Subcutaneous preadipocyte (primary cell): Measurements from ENCODE around the genes ZNF33B and RASSF4.

DNA sequence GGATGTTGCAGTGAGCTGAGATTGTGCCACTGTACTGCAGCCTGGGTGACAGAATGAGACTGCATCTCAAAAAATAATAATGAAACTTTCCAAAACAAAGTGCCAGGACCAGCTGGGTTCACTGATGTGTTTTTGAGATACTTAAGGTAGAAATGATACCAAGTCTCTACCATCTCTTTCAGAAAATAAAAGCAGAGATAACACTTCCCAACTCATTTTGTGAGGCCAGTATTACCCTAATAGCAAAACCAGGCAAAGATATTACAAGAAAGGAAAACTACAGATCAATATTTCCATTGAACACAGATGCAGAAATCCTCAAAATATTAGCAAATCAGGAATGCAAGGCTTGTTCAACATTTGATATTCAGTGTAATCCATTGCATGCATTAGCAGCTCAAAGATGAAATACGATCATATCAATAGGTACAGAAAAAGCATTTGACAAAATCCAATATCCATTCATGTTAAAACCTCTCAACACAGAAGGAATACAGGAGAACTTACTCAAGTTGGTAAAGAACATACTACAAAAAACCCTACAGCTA, 35.4 kb upstream of the ZNF37A start:
- CAGE, long polyA plus RNA = no peak

GRCh38 chr10:42431559-42431868, 206.9 kb downstream of the ZNF33B start:
- CAGE, long polyA plus RNA = no peak

- CAGE, long polyA plus RNA = no peak
These were observed at the start of gene ZNF33B for GRCh38 chr10:42637788-42638878. Gene ZNF33B, minus strand, starts transcription at chr10:42638570.

- CAGE, long polyA plus RNA = no peak
These were observed 29.6 kb upstream of the BMS1 start for GRCh38 chr10:42752877-42753520.

GRCh38 chr10:42989213-42989499, 87.7 kb upstream of the RET start:
- CAGE, long polyA plus RNA = no peak

DNA sequence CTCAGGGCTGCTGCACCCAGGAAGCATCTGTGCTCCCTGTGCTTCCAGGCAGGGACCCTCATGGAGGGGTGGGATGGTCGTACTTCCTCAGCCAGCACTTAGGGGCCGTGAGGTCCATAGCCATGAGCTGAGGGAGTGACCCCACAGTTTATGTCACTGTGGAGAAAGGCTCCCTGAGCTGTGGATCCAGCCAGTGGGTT, 78.5 kb upstream of the RET start:
- CAGE, long polyA plus RNA = no peak

DNA sequence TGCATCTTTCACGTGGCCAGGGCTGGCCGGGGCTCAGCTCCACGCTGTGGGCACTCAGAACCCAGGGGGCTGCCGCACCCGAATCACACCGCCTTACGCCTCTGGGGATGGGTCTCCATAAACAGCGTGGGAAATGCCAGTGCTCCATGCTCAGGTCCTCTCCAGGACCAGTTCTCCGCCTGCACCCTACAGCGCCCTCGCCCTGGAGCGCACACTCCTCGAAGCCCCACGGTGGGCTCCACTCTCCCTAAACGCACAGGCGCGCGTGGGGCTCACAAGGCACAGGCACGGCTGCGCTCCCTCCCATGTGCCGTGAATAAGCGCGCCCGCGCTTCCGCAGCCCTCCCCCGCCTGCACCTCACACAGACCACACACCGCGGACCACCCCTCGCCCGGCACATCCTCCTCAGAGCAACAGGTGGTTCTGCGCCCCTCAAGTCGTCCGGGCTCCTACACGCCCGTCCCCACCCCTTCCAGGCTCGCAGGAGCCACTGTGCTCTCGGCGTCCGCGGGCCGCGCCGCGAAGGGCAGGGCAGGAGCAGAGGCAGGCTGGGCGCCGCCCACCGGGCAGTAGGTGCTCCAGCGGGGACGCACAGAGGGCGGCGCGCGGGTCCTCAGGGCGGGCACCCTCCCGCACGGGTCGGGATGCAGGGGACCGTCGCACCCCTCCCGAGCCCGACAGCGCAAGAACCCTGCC, 37.8 kb downstream of the RASGEF1A start:
- CAGE, long polyA plus RNA = no peak

GRCh38 chr10:43304509-43305338, 37.9 kb upstream of the RASGEF1A start:
- CAGE, long polyA plus RNA = no peak

GRCh38 chr10:43318104-43318733, 51.4 kb upstream of the RASGEF1A start:
- CAGE, long polyA plus RNA = no peak

DNA sequence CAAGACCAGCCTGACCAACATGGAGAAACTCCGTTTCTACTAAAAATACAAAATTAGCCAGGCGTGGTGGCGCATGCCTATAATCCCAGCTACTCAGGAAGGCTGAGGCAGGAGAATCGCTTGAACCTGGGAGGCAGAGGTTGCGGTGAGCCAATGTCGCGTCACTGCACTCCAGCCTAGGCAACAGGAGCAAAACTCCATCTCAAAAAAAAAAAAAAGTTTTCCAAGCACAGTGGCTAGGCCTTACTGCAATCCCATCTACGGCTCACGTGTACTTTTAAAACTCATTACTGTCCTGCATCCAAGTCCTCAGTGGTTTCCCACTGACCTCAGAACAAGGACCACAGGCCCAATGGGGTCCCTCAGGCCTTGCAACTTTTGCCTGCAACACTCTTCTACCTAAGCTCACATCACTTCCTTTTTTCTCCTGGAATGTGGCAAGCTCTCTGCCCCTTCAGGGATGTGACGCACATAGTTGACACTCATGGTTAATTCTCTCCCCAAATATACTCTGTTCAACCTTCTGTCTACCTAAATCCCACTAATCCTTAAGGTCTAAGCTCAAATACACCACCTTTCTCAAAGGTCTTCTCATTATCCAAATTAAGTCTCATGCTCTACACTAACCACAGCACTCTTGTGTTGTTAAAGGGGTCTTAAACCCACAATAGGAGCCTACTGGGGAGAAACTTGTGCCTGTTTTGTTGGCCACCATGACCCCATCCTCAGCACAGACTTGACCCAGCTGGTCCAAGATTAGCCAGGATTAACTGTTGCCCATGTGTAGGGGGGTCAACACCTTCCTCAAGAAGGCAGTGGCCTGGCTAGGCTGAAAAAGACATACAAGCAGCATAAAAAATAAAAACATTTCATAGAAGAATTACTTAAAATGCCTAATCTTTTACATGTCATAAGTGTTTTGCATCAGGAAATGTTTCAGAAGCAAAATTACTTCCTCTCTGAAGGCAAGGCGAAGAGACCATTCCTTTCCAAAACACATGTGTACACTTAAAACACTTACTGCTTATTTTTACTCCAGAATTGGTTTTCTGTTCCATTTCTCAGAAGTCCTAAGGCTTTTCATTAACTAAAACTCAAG, 15.2 kb downstream of the HNRNPF start:
- CAGE, long polyA plus RNA = no peak

DNA sequence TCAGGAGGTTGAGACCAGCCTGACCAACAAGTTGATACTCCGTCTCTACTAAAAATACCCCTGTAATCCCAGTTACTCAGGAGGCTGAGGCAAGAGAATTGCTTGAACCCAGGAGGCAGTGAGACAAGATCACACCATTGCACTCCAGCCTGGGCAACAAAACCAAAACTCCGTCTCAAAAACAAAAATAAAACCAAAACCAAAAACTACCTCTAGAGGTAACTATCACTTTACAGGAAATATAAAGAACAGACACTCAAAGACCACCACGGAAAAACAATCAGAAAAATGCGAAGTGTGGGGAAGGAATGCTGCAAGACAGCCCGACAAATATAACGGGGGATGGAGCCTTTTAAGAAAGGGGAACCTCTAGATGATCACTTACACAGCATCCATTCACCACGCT, 4.3 kb downstream of the HNRNPF start:
- CAGE, long polyA plus RNA = no peak

GRCh38 chr10:43408037-43408661, 837 bp downstream of the HNRNPF start:
- CAGE, long polyA plus RNA = no peak

DNA sequence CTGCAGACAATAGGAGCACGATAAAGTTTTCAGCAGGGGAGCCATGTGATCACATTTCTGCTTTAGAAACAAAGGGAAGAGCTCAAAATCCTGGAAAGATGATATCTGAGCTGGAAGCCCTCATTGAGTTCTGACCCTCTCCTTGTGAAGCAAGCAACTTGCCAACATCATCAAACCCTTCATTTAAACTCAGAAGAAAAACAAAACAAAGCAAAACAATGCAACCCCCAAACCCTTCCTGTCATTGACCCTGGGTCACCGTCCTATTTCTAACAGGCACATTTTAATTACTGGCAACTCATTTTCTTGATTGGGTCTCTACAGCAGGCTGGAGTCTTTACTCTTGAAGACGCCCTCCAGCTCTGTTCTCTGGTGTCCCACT, 198.3 kb upstream of the ZNF32 start:
- CAGE, long polyA plus RNA = no peak

GRCh38 chr10:43878399-43879025, 229.8 kb upstream of the ZNF32 start:
- CAGE, long polyA plus RNA = no peak

DNA sequence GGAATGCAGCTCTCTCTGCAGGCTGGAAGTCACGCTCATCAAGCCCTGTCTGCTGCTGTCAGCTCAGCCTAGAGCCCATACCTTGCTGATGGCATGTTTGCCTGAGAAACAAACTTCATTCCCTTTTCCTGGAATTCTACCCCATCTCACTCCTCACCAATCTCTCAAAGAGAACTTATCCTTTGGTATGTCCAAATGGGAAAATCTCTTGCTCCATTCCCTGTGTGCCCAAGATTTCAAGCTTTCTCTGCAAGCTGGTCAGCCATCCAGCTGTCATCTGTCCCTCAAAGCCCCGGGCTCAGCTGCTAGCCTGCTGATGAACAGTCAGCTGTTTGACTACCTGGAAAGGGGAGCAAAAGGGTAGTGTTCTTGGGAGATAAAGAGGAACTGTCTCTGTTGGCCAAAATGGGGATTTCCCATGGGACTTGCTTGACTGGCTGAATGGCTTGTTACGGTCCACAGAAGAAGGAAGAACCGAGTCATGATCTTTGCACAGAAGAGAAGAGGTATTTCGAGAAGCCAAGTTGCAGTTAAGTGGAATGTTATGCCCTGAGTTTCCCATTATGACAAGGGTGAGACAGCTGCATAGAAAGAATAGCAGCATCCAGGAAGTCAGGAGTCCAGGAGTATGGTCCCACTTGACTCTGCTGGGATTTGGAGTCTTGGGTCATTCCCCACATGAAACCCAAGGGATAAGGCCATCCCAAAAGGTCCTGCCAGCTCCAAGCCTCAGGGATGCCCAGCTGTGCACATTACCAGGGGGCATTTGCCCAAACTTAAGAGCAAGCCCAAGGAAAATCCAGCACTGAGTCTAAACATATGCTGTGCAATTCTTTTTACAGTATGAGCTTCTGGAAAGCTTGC, 11.8 kb upstream of the RASSF4 start:
- CAGE, long polyA plus RNA = no peak

- CAGE, long polyA plus RNA = start-site peak on the plus strand at chr10:44959723-44959804, 65 and 40 reads in 2 replicates
These were observed at the start of gene RASSF4 for GRCh38 chr10:44958896-44960177. Gene RASSF4, plus strand, starts transcription at chr10:44959802.

- CAGE, long polyA plus RNA = no peak
These were observed 1.1 kb downstream of the RASSF4 start for GRCh38 chr10:44960321-44961427.

DNA sequence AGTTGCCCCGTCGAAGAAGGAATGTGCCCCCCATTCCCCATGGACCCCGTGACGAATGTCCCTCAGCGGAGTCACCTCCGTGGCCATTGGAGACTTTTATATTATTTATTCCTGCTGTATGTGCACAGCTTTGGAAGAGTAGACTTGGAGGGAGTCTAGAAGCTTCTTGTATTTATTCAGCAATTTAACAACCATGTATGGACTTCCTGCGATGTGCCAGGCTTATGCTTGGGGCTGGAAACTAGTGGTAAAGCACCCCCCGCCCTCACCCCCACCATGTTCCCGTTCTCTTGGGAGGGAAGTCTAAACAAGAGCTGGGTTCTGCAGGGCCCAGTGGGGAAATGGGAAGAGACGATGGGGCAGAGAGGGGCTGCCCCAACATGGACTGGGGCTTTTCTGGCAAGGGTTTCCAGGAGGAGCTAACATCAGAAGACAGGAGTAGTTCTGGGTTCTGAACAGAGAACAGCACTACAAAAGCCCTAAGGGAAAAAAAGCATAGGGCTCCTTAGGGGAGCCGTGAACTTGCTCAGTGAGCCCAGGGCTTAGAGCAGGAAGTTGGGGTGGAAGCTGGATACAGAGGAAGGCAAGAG, 8.0 kb downstream of the RASSF4 start:
- CAGE, long polyA plus RNA = no peak

DNA sequence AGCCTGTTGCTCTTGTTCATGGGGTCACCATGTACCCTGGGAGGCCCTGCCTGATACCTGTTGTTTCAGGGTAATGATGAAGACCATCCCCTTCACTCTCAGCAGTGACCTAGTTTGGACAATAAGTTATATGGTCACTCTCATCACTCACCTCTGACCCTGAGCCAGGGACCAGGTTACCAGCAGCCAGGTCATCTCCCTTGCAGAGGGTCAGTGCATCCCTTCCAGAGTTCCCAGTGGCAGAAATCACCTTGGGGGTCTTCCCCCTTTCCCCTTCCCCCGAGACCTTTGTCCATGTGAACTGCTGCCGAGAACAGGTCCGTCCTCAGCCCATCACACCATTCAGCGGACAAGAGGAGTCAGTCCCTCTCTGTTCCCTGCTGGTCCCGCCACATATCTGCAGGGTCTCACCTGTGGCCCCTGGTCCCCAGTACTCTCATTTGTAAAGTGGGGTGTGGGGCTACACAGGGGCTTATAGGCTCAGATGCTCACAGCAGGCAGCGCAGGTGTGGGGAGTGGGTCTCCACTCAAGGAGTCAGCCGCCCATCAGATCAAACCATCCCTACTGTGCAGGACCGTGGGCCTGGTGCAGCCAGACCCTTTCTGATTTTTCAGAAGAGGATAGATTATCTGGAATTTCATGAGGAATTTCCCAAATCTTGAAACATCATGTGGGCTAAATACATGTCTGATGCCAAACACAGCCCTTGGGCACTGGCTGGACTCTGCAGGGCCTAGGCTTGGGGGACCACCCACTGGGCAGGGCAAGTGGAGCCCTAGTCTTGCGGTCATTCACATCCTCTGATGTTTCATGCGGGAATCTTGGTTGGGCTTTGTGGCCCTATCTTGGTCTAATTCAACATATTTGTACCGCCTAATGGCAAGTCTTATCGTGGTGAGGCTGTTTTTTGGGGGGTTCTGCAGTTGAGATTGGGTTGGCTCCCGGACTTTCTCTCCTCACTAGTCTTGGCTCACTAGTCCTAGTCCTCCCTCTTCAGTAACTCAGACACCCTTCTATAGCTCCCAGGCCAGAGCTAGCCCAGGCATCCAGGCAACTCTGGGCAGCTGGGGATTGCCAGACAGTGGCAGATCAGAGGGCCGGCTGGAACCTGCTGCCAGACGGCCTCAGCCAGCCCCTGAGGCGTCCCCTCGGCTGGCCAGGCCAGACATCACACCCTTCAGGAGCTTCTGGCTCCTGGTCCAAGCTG, 6.4 kb downstream of the DEPP1 start:
- CAGE, long polyA plus RNA = no peak

DNA sequence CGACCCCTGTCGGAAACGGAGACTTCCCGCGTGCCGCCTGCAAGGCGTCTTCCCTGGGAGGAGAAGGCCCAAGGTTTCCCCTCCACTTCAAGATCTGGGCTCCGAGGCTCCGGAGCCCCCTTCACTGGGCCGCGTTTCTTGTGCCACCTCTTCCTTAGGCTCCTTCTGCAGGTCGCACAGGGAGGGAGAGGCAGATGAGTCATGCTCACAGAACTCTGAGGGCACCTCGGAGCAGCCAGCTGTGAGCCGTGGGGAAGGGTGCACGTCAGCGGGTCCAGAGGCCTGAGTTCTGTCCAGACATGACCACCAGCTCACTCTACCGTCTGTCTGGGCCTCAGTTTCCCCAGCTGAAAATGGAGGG, 626 bp downstream of the ALOX5 start:
- CAGE, long polyA plus RNA = no peak